Subcutaneous adipose tissue (tissue), 3 donors: ENCODE measurements around a stretch of chr17.

GRCh38 chr17:38449192-38449902 lies 21.1 kb downstream of the ARHGAP23 start:
- PRO-cap: no peak
- RAMPAGE, long total RNA, 3 experiments: no peak in any of the 3 experiments

DNA sequence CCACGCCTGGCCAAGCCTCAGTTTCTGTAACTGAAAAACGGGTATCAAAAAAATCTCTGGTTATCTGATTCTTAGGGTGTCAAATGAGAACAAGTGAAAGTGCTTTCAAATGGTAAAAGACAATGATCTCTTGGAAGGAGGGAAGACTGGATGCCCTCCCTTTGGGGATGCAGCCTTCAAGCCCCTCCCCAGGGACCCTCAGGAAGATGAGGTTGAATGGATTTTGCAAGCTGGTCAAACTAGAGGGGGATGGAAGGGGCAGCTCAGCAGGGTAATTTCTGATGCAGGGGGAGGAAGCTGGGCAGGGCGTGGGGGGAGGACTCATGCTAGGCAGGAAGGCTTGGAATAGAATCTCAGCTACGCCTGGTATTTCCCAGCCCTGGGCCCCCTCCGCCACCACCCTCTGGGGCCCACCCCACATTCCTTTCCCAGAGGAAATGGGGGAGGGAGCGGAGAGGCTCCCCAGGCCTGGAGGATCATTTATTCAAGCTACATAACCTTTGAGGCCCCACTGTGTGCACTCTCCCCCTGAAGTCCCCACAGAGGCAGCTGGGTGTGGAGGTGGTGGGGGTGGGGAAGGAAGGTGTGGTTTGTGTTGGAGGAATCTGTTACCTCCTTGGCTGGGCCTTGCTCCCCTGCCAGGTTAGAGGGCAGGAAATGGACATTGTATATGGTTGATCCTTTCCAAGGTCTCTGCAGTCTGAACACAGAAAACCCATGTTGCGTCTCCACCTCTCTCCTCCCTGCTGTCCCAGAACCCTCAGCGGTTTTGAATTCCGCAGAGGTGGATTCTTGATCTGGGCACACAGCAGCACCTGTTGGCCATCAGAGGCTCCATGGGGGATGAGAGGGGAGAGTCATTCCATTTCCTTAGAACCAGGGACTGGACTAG lies 22.7 kb downstream of the ARHGAP23 start:
- PRO-cap: no peak
- RAMPAGE, long total RNA, 3 experiments: no peak in any of the 3 experiments

GRCh38 chr17:38484126-38484495 lies 55.8 kb downstream of the ARHGAP23 start:
- PRO-cap: no peak
- RAMPAGE, long total RNA, 3 experiments: no peak in any of the 3 experiments

GRCh38 chr17:38550740-38551113 lies 55.0 kb downstream of the SRCIN1 start:
- PRO-cap: no peak
- RAMPAGE, long total RNA, 3 experiments: no peak in any of the 3 experiments

GRCh38 chr17:38724357-38725164 lies 5.6 kb upstream of the CISD3 start:
- PRO-cap: no peak
- RAMPAGE, long total RNA, 3 experiments: no peak in any of the 3 experiments

DNA sequence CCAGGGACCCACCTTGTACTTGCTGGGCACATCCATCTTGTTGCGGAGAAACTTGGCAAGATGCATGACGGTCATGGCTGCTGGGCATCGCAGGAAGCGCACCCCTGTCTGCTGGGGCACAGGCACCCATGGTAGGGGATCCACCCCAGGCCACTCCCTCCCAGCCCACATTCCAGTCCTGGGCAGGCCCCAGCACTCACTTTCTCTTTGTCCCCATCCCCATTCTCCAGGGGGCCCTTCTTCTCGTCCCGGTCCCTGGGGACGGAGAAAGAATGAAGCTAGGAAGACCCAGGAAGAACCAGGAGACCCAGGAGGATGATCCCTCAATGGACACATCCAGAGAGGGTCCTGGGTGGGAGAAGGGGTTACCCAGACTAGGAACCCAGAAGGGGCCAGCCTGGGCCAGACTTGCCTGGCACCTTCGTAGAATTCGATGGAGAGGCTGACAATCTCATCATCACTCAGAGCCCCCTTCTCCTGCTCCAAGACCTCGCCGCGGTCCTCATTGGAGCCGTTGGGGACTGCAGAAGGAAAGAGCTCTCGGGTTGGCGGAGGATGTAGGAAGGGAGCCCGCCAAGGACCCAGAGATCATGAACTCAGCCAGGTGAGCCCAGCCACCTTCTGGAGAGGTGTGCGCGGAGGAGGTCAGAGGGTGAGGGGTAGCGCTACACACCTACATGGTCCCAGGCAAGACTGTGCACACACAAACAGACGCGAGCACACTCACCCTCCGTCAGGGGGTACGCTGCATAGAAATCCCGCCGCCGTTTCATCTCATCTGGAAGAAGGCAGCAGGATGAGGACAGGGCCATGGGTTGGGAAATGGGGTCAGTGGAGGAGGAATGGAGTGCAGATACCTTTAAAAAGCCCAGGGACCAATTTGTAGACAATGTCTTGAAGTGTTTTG lies 8.5 kb downstream of the CISD3 start:
- PRO-cap: no peak
- RAMPAGE, long total RNA, 3 experiments: no peak in any of the 3 experiments

GRCh38 chr17:38752896-38753142 lies 278 bp downstream of the PSMB3 start:
- PRO-cap: no peak
- RAMPAGE, long total RNA, 3 experiments: no peak in any of the 3 experiments

GRCh38 chr17:38799834-38800364 lies 543 bp upstream of the PIP4K2B start:
- PRO-cap: unidirectional peak, minus-strand start at chr17:38799929; unidirectional peak, minus-strand start at chr17:38800126
- RAMPAGE, long total RNA, 3 experiments: no peak in any of the 3 experiments

DNA sequence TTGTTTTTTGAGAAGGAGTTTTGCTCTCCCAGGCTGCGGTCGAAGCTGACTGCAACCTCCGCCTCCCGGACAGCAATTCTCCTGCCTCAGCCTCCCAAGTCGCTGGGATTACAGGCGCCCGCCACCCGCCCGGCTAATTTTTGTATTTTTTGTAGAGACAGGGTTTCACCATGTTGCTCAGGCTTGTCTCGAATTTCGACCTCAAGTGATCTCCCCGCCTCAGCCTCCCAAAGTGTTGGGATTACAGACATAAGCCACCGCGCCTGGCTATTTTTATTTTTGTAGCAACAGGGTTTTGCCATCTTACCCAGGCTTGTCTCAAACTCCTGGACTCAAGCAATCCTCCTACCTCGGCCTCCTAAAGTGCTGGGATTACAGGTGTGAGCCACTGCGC lies 844 bp upstream of the CWC25 start:
- PRO-cap: no peak
- RAMPAGE, long total RNA, 3 experiments: no peak in any of the 3 experiments

GRCh38 chr17:38851422-38851945 lies 2.0 kb downstream of the RPL23 start:
- PRO-cap: no peak
- RAMPAGE, long total RNA, 3 experiments: no peak in any of the 3 experiments

DNA sequence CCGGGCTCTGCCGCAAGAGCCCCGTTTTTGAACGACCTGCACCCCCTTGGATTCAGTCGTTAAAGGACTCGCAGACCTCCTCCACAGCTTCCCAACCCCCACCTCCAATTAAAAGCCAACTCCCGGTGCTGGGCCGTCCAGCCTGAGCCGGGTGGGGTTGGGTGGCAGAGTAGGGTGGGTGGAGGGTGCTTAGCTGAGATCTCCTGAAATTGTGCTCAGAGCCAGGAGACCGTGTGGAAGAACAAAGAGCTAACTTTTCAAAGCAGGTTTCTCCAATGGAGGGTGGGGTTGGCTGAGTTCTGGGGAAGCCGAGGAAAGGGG lies 920 bp downstream of the LASP1 start:
- PRO-cap: no peak
- RAMPAGE, long total RNA, 3 experiments: no peak in any of the 3 experiments

GRCh38 chr17:38883756-38883989 lies 13.8 kb downstream of the LASP1 start:
- PRO-cap: no peak
- RAMPAGE, long total RNA, 3 experiments: no peak in any of the 3 experiments

DNA sequence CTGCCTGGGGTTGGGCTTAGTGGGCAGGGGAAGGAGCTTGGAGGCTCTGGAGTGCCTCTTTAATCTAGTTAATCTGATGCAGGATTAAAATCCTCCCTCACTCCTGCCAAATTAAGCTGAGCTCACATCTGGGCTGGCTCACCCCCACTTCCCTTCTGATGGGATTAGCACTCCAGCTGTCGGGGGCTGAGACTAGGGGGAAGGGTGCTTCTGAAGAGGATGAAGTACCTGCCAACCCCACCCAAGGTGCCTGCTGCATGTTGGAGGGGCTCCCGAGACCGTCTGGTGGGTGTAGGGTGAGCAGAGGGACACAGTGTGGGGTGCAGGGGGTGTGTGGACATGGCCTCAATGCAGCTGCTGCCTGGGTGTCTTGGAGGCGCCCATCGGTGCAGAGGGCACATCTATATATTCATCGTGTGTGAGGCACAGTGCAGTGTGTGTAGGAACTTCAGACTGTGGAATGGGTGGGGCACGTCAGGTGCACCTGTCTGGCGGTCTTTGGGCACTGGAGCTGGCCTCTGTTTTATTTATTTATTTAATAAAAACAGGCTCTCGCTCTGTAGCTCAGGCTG lies 16.6 kb downstream of the LASP1 start:
- PRO-cap: no peak
- RAMPAGE, long total RNA, 3 experiments: no peak in any of the 3 experiments

DNA sequence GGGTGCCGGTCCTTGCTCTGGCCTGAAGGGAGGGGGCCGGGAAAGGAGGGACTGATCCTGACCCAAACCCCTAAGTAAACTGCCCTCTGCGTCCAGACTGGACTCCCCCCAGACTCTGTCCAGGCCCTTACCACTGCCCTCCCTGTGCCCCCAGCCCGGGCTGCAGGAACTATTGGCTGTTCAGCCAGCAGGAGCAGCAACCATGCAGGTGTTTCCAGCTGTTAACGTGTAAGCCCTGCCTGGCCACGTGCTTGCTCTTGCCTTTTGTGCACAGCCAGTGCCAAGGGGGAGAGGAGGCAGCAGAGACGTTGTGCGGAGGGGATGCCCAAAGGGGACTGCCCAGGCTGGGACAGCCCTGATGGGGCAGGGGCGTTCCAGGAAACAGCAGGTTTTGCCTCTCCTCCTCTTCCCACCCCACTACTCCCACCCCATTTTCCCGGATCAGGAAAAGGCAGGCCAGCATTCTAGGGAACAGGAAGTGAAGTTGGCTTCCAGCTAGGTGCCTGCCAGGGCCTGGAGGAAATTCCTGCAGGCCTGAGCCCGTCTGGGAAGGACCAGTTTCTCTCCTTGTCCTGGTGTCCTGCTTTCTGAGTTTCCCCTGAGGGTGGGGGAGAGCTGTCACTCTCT lies 38.8 kb downstream of the LASP1 start:
- PRO-cap: no peak
- RAMPAGE, long total RNA, 3 experiments: no peak in any of the 3 experiments

- PRO-cap: unidirectional peak, plus-strand start at chr17:38921101; unidirectional peak, plus-strand start at chr17:38921172
- RAMPAGE, long total RNA, 3 experiments: no peak in any of the 3 experiments
Observed at GRCh38 chr17:38920558-38921488, 46.4 kb downstream of the FBXO47 start.

- PRO-cap: no peak
- RAMPAGE, long total RNA, 3 experiments: no peak in any of the 3 experiments
Observed at GRCh38 chr17:39026921-39027390, 59.8 kb upstream of the FBXO47 start.

DNA sequence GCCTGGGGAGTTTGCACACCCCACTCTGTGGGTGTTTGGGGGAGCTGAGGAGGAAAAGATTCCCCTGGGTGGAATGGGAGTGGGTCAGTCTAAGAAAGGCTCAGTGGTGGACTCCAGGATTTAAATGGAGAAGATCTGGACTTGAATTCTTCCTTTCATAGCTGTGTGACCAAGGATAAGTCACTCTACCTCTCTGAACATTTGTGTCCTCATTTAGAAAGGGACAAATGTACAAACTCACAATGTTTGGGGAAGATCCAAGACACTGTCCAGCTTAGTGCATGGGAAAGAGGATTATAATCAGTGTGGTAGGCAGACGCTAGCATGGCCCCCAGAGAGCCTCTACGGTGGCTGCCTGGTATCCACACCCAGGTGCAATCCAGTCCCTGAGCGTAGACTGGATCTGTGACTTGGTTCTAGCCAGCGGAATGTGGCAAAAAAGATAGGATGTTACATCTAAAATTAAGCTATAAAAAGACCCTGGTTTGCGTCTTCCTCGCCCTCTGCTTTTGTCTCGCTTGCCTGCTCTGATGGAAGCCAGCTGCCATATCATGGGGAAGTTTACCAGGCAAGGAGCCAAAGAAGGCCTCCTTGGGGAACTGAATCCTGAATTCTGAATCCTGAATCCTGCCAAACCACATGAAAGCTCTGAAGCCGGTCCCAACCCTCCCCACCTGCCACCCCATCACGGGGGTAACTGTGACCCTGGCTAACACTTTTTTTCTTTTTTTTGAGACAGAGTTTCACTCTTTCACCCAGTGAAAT lies 51.7 kb downstream of the PLXDC1 start:
- PRO-cap: no peak
- RAMPAGE, long total RNA, 3 experiments: no peak in any of the 3 experiments

DNA sequence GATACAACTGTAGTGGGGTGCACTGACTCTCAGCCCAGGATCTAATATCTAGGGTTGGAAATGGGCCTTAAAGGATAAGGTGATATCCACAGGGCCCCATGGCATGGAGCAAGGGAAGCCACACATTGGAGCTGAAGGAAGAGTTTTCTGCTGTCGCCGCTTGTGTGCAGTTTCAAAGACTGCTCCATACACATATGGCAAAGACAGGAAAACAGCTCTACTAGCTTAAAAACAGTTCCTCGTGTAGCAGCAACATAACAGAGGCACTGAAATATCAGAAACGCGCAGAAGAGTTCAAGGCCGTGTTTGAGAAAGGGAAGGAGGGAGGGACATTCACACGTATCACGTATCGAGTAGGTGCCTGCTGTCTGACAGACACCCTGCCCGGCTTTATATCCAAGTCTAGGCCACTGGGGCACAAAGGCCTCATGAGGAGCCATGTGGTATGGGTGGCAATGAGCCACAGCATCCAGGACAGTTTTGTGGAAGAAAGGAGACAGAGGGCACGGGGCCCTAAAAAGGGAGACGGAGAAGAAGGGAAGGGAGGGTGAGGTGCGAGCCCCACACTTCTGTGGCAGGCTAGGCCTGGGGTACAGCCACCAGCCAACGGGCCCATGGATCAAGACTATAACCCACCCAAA lies 50.4 kb downstream of the PLXDC1 start:
- PRO-cap: no peak
- RAMPAGE, long total RNA, 3 experiments: no peak in any of the 3 experiments

DNA sequence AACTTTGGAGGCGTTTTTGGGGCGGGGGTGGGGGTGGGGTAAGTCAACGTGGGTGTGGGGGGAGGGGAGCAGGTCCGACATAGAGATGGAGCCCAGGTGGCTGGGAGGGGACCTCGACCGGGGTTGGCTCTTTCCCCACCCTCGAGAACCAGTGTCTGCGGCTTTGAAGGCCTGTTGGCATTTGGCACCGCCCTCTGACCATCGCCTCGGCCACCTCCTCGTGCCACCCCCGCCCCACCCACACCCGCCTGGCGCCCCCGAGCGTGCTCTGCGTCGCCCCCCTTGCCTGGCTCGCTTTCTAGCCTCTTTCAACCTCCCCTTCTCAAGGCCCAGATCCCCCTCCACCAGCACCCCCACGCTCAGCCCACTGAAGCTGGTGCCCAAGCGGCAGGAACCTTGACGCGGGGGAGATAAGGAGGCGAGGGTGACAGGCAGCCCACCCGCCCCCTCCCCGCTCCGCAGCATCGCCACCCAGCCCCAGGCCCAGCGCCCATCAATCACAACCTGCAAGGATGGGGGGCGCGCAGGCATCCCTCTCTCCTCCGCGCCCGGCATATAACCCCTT lies 622 bp downstream of the CACNB1 start:
- PRO-cap: no peak
- RAMPAGE, long total RNA, 3 experiments: no peak in any of the 3 experiments

- PRO-cap: no peak
- RAMPAGE, long total RNA, 3 experiments: start-site peak on the minus strand in 1 of 3 experiments, at chr17:39401367-39401537 at its widest, 11 reads per replicate
Observed at GRCh38 chr17:39400908-39401520, 412 bp downstream of the FBXL20 start.